OCI-LY7 (cell line): ENCODE measurements around a stretch of chr19.

DNA sequence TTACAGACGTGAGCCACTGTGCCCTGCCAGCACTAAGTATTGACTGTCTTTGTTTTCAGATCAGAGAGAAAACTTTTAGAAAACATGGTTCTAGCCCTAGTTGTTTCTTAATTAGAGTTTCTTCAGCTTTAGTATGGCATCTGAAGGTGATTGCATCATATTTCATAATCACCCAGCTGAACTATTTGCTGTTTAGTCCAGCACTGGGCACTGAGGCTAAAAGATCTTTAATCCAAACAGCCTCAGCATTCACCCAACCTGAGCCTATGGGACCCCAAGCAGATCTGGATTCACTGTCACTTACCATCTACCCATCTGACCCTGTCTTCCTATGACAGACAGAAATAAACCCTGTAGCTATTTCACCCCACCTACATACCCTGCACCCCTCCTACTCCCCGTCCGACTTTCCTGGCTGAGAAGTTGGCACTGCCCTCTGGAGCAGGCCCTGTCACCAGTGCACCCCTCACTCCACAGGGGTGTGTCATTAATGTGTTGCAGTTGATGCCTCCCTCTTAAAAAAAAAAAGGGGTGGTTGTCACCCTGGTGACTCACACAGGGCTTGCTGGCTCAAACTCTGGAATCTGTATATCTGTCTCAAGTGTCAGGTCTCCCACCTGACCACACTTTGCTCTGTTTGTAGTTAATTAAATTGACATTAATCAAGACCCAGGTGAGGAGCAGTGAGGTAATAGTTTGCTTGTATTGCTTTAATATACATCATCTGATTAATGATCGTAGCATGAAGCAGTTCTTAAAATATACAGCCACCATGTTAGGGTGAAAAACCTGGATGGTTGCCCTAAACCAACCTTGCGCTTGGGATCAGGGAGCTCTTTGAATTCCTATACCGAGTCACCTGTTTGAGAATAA is 2.2 kb upstream of the GATAD2A start:
- PRO-cap: no peak
- RAMPAGE, long total RNA: no peak

DNA sequence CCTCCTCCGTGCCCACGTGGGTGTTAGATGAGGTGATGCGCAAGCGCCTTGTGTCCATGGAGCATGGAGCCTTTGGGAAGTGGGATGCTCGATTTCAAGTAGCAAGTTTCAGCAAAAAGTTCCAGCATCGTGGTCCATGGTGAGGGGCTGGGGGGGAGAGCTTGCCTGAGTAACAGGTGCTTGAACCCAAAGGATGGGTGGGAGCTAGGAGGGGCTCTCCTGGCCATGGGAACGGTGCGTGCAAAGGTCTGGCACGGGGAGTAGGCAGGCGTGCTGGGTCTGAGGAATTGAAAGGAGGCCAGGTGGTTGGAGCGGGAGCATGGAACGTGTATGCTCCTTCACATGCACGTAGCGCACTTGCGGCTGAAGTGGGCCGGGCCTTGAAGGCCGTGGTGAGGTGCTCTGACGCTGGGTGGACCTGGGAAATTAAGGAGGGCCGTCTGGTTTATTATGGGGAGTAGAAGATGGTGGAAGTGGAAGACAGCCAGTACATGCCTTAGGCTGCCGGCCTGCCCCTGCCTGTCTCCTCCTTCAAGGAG is 23.7 kb downstream of the GATAD2A start:
- PRO-cap: no peak
- RAMPAGE, long total RNA: no peak

DNA sequence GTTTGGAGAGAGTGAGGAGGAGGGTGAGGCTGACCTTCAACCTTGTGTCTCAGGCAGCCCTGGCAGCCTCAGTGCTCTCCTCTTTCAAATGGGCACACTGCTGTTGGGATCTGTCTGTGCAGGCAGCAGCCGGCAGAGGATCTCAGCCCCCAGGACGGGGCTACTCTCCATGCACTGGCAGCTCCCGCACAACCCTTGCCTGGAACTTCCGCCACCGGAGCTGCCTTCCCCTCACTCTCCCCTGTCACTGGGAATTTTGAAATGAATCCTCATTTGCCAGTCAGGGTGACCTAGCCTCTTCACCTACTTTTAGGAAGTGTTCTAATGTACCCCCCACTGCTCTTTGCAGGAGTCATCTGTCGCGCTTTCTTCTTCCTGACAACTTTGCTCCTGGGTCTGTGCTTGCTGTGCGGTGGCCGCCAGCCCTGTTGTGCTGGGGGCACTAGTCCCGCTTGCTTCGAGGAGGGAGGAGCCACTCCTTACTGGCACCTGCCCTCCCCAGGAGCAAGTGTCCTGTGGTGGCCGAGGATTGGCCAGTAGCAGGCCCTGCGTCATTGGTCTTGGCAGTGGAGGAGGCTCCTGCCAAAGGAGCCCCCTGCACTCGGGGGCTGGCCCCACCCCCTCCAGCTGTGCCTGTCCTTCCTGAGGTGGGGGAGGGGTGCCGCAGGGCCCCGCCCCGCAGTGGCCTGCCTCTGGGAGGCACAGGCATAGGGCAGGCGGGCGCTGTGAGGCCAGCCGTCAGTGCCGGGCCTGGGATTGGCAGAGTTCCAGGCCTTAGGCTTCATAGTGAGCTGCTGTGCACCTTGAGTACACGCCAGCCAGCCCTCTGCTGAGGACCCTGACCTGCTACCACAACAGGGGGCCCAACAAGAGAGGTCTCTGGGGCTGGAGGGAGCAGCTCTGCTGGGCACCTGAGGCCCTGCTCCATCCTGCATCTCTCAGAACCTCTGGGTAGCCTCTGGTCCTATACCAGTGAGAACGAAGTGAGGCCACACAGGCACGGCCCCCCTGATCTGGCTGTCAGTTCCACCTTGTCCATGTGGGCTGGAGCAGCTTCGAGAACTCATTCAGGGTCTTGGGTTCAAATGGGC is 53.2 kb downstream of the TSSK6 start:
- PRO-cap: no peak
- RAMPAGE, long total RNA: no peak

GRCh38 chr19:19464404-19464770 is 51.0 kb downstream of the TSSK6 start:
- PRO-cap: no peak
- RAMPAGE, long total RNA: no peak

- PRO-cap: no peak
- RAMPAGE, long total RNA: no peak
Observed at GRCh38 chr19:19467782-19468779, 47.3 kb downstream of the TSSK6 start.

GRCh38 chr19:19476478-19477222 is 38.7 kb downstream of the TSSK6 start:
- PRO-cap: no peak
- RAMPAGE, long total RNA: no peak

- PRO-cap: no peak
- RAMPAGE, long total RNA: no peak
Observed at GRCh38 chr19:19477223-19477805, 38.0 kb downstream of the TSSK6 start.

- PRO-cap: no peak
- RAMPAGE, long total RNA: no peak
Observed at GRCh38 chr19:19485267-19486000, 29.9 kb downstream of the TSSK6 start.

DNA sequence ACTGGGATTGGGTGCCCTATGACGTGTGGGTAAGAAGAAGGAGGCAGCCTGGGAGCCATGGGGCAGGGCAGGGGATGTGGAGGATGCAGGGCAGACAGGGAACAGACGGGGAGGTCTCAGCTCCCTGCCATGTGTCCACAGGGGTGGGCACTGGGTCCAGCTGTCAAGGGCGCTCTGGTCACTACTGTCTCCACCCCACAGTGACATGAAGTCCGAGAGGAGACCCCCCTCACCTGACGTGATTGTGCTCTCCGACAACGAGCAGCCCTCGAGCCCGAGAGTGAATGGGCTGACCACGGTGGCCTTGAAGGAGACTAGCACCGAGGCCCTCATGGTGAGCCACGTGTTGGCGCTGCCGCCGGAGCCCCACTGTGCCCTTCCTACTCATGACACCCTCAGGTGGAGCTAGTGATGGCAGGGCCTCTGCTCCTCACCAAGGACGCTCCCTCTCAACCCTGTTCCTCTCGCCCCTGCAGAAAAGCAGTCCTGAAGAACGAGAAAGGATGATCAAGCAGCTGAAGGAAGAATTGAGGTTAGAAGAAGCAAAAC is 23.2 kb downstream of the TSSK6 start:
- PRO-cap: no peak
- RAMPAGE, long total RNA: no peak

- PRO-cap: no peak
- RAMPAGE, long total RNA: no peak
Observed at GRCh38 chr19:19498196-19499195, 16.9 kb downstream of the TSSK6 start.

DNA sequence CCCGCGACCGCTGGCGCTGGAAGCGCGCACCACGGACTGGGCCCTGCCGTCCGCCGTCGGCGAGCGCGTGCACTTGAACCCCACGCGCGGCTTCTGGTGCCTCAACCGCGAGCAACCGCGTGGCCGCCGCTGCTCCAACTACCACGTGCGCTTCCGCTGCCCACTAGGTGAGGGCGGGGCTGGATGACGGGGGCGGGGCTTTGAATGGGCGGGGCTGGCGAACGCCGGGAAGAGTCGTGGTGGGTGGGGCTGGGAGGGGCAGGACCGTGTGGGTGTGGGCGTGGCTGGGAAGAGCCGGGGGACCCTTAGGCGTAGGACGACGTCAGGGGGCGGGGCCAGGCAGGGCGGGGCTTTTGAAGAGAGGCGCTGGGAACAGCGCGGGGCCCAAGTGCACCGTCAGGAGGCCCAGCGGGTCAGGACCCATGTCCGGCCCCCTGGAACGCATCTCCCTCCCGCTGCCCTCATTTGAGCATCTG is 2.3 kb downstream of the CILP2 start:
- PRO-cap: no peak
- RAMPAGE, long total RNA: no peak

GRCh38 chr19:19599199-19599551 is 19.3 kb downstream of the PBX4 start:
- PRO-cap: no peak
- RAMPAGE, long total RNA: no peak

- PRO-cap: no peak
- RAMPAGE, long total RNA: no peak
Observed at GRCh38 chr19:19681134-19681869, 12.7 kb downstream of the ZNF101 start.

DNA sequence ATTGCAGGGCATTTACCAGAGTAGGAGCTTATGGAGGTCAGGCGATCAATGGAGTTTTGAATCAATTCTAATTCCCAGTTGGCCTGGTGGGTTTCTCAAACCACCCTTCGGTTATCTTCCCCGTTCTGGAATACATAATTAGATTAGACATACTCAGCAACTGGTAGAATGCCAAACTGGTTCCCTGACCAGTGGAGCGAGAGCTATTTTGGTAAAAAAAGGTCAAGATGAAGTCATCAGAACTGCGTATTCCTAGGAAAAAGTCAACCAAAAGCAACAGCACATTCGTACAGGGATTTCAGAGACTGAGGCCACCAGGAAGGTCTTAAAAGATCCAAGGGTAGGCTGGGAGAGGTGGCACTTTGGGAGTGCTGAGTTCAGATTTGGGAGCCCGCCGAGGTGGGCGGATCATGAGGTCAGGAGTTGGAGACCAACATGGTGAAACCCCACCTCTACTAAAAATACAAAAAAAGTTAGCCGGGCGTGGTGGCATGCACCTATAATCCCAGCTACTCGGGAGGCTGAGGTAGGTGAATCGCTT is 29.7 kb upstream of the ZNF14 start:
- PRO-cap: no peak
- RAMPAGE, long total RNA: no peak

DNA sequence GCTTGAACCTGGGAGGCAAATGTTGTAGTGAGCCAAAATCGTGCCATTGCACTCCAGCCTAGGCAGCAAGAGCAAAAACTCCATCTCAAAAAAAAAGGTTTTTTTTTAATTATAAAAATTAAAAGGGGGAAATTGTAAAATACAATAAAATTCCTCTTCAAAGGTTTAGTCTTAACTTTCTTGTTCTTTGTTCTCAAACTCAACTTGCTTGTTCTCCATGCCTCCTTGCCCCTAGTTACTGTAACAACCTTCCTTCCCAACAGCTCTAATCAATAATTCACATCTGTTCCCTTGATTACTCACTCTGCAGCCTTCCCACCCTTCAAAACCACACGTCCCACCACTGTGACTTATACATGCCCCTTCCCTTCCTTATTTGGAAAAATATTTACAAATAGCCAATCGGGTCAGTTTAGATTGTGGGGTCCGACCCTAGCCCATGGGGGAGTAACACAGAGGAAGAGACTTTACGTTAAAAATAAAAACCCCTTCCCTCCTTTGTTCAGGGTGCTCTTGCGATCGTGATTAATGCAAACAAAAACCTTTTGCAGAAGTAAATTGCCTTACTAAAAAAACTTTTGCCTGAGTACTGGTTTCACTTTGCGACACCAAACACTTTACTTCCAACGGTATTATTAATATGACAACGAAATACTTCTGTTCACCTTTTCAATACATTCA is 603 bp upstream of the ZNF93 start:
- PRO-cap: no peak
- RAMPAGE, long total RNA: no peak

DNA sequence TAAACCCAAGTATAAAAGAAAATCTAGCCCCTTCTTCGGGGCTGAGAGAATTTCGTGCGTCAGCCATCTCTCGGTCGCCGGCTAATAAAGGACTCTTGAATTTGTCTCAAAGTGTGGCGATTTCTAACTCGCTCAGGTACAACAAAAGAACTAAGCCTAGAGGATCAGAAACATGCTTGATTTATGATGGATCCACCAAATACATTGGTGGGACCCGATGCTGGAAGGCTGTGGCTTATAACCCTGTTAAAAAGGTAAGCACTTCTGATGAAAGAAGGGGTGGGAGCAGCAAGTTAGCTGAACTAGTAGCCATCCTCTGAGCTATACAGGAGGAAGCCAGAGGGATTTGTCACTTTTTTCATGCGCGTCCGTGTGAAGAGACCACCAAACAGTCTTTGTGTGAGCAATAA is 9.3 kb upstream of the ZNF90 start:
- PRO-cap: no peak
- RAMPAGE, long total RNA: no peak

DNA sequence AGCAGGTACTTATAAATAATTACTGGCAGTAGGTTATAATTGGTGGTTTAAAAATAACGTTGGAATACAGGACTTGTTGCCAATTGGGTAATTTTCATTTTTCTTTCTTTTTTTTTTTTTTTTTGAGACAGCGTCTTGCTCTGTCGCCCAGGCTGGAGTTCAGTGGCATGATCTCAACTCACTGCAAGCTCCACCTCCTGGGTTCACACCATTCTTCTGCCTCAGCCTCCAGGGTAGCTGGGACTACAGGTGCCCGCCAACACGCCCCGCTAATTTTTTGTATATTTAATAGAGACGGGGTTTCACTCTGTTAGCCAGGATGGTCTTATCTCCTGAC is 93.7 kb downstream of the ZNF486 start:
- PRO-cap: no peak
- RAMPAGE, long total RNA: no peak

- PRO-cap: no peak
- RAMPAGE, long total RNA: no peak
Observed at GRCh38 chr19:20431420-20432108, 134.0 kb downstream of the ZNF737 start.

DNA sequence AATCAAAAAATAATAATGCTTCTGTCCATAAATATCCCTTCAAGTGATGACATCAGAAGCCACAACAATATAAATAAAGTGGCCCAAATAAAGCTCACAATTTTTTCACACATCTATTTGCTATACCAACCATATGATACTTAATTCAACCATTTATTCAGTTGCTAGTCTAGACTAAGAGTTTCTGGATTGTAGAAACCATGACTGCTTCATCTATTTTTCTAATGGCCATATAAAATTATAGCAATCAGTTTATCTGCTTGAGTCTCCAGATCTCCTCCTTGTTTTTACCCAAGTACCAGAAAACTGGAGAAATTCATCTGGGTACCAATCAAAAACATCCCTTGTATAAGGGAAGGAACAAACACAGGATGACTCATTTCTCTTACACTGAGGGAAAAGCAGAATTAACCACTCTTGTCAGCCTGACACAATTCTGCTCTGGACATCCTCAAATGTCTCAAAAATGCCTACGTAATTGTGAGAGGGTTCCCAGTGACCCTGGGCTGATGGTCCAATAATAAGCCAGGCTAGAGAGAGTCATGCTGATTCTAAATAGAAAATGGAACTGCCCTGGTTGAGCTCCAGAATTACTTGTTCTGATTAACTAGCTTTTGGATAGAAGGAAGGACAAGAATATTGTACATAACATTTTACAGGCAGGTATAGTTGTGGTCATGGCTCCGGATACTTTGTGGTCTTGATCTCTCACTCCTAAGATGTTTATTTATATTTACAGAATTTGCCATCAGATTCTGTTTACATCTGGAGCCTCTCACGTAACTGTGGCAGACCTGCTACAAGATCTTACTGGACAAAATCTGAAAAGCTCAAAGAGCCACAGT is 14.6 kb downstream of the ZNF708 start:
- PRO-cap: no peak
- RAMPAGE, long total RNA: no peak

GRCh38 chr19:21322180-21323112 is 6.8 kb downstream of the ZNF708 start:
- PRO-cap: no peak
- RAMPAGE, long total RNA: no peak